ENCODE measurements around the gene PUM2.

DNA sequence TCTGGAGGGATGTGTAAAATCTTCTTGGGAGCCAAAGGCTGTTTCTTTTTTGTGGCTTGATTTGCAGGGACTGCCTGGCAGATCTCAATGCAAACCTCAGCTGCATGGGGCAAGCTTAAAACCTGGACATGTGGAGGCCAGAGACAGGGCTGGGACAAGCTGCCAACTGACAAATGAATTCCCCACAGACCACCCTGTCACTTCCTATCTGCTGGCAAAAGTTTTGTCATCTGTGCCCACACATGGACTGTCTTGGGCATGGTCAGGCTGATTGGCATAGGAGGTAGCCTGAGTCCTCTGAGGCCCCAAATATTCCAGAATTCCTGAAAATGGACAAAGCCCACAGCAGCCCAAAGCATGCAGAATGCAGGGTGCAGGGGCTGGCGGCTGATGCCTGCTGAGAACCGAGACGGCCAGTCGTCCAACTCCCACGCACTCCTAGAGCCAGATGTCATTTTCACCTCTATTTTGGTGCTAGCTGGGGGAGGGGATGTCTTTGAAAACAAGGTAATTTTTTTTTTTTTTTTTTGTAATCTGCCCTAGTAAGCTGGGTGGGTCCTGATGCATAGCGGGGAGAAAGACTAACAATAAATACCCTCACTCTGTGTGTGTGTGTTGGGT is 73.8 kb downstream of the SDC1 start:
- RRBS = no CpG with 5 or more reads among the region's 6 CpGs

DNA sequence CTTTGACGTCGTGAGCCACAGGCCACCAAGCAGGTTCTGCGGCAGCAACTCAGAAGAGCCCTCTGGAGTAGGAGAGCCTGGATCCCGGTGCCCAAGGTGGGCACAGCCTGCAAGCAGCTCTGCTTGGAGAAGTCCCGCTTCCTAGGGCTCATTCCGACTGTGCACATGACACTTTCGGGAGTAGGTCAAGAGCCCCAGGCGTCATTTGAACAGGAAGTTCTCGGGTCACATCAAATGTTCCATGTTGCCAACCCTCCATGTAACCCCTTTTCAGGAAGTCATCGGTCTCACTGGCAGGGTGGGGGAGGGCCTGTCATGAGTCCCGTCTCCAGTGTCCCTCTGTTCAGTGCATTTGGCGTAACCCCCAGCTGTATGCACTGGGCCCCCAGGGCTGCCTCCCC is 40.4 kb downstream of the SDC1 start:
- RRBS = no CpG with 5 or more reads among the region's 12 CpGs

- RRBS = no CpG with 5 or more reads among the region's 8 CpGs
These were observed 32.2 kb downstream of the SDC1 start for GRCh38 chr2:20192580-20193314.

DNA sequence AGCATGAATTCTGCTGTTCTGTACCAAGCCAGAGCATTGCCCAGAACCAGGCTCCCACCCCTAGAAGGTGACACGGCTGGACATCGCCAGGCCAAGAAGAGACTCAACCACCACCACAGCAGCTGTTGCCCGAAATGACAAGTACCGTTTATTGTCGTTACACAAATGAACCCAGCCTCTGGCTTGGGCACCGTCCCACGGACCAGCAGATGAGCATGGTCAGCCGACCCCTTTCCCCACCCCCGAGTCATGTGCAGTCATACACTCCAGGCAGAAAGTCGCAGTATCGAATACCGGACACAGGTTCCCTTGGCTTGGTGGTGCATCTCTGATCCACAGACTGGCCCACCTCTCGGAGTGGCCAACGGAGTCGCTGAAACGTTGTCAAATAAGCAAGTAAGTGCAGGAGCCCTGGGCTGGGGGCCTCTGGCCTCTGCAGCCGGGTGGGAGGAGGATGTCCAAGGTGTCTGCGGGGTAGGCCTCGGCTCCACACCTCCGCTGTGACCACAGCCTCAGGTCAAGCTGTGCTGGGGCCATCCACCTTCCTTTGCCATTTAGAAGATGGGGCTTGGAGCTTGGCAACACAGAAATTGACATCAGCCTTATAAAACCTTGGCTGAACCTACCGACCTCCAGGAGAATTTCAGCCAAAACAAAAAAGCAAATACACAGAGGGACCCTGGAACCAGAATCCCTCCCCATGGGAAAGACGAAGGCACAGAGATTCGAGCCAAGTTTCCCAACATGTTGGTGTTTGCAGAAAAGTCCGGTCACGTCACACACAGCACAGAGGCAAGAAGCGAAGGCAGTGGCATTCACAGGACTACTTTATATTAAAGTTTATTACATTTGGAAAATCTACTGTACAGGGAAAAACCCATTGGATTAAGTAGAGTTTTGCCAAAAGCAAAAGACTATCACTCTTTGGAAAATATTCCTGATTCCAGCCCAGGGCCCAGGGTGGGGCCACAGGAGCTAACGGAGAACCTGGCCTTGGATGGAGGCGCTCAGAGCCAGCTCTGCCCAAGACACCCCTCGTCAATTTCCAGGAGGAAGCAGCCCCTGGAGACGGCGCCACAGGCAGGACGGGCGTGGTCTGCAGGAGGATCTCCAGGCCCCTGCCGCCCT is 23.9 kb downstream of the SDC1 start:
- RRBS = no CpG with 5 or more reads among the region's 34 CpGs

- RRBS = no CpG with 5 or more reads among the region's 13 CpGs
These were observed 15.7 kb downstream of the SDC1 start for GRCh38 chr2:20209114-20209817.

DNA sequence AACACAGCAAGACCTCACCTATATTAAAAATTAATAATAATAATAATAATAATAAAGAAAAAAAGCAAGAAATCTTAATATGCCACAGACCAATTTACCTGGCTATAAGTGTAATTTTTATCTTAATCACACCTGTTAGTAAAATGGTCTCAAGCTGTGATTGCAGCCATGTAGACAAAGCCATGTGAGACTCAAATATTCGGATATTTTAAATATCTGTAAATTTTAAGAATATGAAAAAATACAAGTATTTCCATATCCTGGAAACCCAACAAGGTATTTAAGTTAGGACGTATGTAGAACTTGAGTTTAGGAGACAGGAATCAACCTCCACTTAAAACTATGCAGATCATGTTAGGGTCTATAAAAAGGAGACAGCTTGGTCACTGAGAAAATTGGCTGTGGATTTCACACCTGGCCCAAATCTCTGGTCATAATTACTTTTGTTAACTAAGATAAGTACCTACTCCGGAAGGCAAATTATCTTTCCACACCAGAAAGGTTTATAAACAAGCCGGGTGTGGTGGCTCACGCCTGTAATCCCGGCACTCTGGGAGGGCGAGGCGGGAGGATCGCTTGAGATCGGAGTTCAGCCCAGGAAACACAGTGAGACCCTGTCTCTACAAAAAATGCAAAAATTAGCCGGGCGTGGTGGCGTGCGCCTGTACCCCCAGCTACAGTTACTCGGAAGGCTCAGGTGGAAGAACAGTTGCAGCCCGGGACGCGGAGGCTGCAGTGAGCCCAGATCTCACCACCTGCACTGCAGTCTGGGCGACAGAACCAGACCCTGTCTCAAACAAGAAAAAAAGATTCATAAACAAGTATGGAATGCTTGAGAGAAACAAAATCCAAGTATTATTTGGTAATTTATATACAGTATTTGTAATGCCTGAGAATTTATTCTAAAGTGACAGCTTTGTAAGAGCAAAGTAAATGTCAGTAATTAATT is 2.2 kb downstream of the PUM2 start:
- RRBS = 84% methylated on average over 2 of the region's 19 CpGs

GRCh38 chr2:20350480-20351220 is at the start of gene PUM2:
Gene PUM2, minus strand, starts transcription at chr2:20350844.
- RRBS = under 1% methylated on average over 29 of the region's 80 CpGs

DNA sequence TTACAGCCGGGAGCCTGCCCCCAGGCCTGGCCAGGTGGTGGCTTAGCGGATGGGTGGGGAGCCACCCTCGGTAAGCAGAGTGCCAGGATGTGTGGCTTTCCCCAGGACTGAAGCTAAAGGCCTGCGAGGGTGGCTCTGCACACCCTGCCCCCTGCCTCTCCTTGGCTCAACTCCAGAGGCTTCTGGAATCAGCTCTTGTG is 79.8 kb downstream of the RHOB start:
- RRBS = no CpG with 5 or more reads among the region's 4 CpGs

- RRBS = no CpG with 5 or more reads among the region's 9 CpGs
These were observed 77.0 kb downstream of the HS1BP3 start for GRCh38 chr2:20573790-20574423.

- RRBS = no CpG with 5 or more reads among the region's 10 CpGs
These were observed 76.1 kb downstream of the HS1BP3 start for GRCh38 chr2:20574495-20575494.

GRCh38 chr2:20617899-20618427 is 32.9 kb downstream of the HS1BP3 start:
- RRBS = no CpG with 5 or more reads among the region's 13 CpGs

GRCh38 chr2:20625904-20626635 is 24.8 kb downstream of the HS1BP3 start:
- RRBS = no CpG with 5 or more reads among the region's 12 CpGs

DNA sequence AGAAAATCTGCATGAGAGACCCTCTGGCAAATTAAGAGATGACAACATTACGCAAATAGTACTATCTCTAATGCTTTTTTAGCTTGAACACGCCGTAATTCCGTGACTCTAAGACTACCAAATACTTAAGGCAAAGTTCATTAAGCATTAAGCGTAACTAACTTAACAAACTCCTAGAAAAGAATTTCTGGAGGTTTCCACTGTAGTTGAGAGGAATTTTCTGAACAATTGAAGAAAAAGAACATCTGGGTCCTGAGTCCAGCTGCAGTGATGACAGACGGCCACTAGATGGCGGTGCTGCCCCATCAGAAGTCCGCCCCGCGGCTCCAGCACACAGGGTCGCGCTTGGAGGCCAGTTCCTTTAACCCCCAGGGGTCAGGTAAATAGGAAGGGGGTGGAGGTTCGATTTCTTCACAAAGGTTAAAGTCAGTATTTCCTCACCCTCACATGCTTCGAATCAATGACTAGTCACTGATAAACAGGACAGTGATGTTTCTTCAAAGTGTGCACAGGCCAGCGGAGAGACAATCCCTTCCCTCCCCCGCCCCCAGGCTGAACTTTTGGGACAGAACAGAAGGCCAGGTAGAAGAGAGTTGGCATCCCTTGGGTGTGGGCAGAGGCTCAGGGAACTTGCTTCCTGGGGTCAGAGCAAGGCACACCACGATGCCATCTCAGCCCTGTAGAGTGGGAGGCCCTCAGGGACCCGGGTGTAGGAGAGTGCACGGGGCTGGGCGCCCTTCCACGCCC is 952 bp downstream of the APOB start:
- RRBS = no CpG with 5 or more reads among the region's 21 CpGs

GRCh38 chr2:21101345-21101735 is 22.4 kb upstream of the TDRD15 start:
- RRBS = no CpG with 5 or more reads among the region's 18 CpGs

DNA sequence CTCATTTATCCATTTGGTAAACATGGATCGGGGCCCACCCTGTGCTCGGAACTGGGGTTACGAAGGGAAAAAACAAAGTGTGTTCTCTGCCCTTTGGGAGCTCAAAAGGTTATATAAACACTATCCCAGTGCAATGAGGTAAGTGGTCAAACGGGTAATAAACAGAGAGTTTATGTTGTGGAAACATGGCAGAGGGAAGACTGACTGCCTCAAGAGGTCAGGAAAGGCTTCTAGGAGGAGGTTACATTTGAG is 299.2 kb downstream of the TDRD15 start:
- RRBS = no CpG with 5 or more reads among the region's 4 CpGs

GRCh38 chr2:23127249-23127927 is 257.6 kb upstream of the KLHL29 start:
- RRBS = no CpG with 5 or more reads among the region's 7 CpGs

GRCh38 chr2:23287311-23287621 is 97.7 kb upstream of the KLHL29 start:
- RRBS = no CpG with 5 or more reads among the region's 2 CpGs

GRCh38 chr2:23381165-23381588 is 3.8 kb upstream of the KLHL29 start:
- RRBS = no CpG with 5 or more reads among the region's 5 CpGs

DNA sequence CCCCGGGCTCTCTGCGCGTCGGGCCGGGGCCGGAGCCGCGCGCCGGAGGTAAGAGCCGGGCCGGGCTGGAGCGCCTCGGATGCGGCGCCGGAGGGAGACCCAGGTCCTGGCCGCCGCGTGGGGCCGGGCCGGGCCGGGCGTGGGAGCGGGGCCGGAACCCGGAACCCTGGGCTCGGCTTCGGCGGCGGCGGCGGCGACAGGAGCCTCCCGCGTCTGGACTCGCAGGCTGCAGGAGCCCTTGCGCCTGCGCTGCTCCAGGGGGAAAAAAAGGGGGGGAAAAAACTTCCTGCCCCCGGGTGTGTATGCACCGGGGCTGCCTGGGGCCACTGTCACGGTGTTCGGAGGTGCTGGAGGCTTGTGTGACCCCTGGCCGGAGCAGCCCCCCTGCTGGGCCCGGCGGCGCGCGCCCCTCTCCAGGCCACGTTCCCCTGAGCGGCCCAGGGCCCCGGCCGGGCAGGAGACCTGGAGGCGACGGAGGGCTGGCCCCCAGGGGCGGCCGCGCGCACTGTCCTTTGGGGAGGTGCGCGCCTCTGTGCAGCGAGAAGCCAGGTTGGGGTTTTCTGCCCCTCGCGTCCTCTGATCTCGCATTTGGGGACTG is 853 bp downstream of the KLHL29 start:
- RRBS = 3% methylated on average over 18 of the region's 65 CpGs

- RRBS = no CpG with 5 or more reads among the region's 4 CpGs
These were observed 72.3 kb downstream of the KLHL29 start for GRCh38 chr2:23457338-23457711.